Peyer's patch (tissue), 4 donors: ENCODE data around the gene ARRDC5.

DNA sequence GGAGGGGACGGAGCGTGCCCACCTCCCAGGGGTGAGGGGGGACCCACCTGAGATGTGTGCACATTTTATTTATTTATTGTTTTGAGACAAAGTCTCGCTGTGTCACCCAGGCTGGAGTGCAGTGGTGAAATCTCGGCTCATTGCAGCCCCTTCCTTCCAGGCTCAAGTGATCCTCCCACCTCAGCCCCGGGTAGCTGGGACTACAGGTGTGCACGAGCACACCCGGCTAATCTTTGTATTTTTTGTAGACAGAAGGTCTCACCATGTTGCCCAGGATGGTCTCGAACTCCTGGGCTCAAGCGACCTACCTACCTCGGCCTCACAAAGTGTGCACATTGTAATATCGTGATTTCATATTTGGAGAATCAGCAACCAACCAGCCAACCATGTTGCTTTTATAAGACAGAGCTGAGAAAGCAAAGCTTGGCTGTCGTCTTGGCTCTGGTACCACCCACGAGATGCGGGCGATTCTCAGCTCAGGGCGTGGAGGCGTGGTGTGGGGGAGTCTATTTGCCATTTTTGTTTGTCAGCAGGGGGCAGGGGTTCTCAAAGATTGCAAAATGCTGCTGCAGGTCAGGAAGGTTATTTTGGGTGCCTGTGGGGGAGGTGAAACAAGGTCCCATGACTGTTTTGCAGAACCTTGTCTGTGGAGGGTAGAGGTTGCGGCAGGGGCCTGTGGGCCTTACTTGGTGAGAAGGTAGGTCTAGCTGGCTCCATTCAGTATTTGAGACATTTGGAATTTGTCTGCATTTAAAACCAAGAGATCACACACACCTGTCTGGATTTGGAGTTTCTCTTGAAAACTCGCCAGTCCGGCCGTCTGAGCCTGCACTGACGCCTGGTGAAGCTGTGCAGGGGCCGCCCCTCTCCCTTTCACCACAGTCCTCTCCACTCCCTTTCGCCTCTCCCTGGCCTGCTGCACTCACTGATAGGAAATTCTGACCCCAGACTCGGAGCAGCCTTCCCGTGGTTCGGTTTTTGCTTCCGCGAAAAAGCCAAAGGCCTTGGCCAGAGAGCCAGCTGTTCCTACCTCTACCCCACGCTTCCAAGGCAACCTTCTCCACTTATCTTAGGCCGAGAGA, 15.3 kb downstream of the TNFAIP8L1 start:
- PRO-cap = no peak
- RAMPAGE, long total RNA, 4 experiments = no peak in any of the 4 experiments

GRCh38 chr19:4676724-4677465, 6.8 kb upstream of the MYDGF start:
- PRO-cap = no peak
- RAMPAGE, long total RNA, 4 experiments = no peak in any of the 4 experiments

- PRO-cap = no peak
- RAMPAGE, long total RNA, 4 experiments = no peak in any of the 4 experiments
Measured at GRCh38 chr19:4877756-4878860, 10.6 kb upstream of the PLIN3 start.

GRCh38 chr19:4890956-4891467, 11.7 kb downstream of the ARRDC5 start:
- PRO-cap = no peak
- RAMPAGE, long total RNA, 4 experiments = no peak in any of the 4 experiments

- PRO-cap = no peak
- RAMPAGE, long total RNA, 4 experiments = no peak in any of the 4 experiments
Measured at GRCh38 chr19:4902770-4903041, at the start of gene ARRDC5. Gene ARRDC5 (minus strand): TSS chr19:4902896.

- PRO-cap = no peak
- RAMPAGE, long total RNA, 4 experiments = no peak in any of the 4 experiments
Measured at GRCh38 chr19:5005750-5006358, 36.9 kb downstream of the KDM4B start.

GRCh38 chr19:5046477-5047071, 77.7 kb downstream of the KDM4B start:
- PRO-cap = no peak
- RAMPAGE, long total RNA, 4 experiments = no peak in any of the 4 experiments

DNA sequence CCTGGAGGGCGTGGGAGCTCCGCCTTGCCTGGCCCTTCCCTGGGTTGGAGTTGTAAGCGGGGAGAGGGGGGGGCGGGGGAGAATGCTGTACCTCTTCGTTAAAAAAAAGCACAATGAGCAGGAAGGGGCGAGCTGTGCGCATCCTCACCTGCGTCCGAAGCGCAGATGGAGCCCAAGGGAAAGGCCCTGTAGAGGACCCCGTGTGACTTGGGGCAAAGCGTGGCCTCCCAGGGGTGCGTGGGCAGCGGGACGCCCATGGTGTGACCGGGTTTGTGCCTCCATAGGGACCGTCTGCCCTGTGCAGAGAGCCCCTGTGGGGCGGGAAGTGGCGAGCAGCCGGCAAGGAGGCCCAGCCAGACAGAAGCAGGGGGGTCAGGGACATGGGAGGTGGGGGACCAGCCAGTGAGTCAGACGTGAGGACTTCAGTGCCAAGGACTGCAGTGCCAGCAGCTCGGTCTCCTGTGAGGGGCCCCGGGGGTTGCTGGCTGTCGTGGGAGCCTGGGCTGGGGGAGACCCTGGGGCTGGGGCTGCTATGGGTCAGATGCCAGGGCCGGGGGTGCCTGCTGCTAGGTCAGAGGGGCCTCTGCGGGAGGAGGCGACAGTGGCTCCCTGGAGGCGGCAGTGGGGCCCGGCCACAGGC, 79.7 kb downstream of the KDM4B start:
- PRO-cap = no peak
- RAMPAGE, long total RNA, 4 experiments = no peak in any of the 4 experiments

DNA sequence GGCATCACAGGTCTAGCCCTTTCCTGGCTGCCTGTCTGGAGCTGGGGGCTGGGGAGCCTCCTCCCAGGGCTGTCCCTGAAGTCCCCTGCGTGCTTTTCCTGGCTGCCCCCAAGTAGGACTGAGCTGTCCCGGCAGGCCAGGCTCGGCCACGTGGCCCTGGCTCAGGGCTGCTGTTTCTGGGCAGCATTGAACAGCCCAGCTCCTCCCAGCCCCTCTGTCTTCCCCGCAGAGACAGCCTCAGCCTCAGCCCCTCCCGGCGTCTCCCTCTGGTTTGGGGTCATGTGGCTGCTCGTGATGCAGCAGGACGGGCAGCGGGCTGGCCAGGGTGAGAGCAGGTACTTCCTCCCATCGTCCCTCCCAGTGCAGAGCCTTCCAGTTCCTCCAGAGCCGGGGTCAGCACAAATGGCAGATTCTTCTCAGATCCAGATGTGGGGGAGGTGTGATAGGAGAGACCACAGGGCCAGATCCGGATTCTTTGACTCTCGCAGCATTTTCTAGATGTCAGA, 114.6 kb downstream of the KDM4B start:
- PRO-cap = no peak
- RAMPAGE, long total RNA, 4 experiments = no peak in any of the 4 experiments

DNA sequence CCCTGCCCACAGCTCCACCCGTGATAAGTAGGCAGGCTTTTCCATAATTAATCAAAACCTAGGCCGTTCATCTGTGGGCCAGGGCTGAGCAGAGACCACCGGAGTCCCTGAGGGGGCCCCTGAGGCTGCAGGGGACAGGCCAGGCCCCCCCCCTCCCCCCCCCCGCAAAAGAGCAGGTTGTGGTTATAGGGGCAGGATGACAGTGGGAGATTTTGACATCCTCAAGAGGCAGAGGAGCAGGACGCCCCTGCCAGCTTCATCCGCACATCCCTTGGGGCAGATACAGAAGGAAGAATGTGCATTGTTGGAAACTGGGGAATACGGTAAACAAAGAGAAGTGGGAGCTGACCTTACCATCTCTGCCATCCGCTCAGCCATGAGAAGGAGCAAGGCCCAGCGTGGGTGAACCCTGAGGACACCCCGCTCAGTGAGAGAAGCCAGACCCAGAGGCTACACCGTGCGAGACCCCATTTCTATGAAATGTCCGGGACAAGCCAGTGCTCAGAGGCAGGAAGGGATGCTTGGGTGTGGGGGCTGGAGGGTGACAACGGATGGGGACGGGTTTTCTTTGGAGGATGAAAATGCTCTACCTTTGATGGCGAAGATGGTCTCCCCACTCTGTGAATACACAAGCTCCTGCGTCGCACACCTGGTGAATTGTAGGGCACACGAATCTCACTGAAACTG, 119.7 kb downstream of the KDM4B start:
- PRO-cap = no peak
- RAMPAGE, long total RNA, 4 experiments = no peak in any of the 4 experiments

- PRO-cap = bidirectional peak, plus-strand start at chr19:5131185, minus-strand start at chr19:5131067
- RAMPAGE, long total RNA, 4 experiments = no peak in any of the 4 experiments
Measured at GRCh38 chr19:5130992-5131373, 162.1 kb downstream of the KDM4B start.

GRCh38 chr19:5143297-5143962, 174.5 kb downstream of the KDM4B start:
- PRO-cap = no peak
- RAMPAGE, long total RNA, 4 experiments = no peak in any of the 4 experiments

DNA sequence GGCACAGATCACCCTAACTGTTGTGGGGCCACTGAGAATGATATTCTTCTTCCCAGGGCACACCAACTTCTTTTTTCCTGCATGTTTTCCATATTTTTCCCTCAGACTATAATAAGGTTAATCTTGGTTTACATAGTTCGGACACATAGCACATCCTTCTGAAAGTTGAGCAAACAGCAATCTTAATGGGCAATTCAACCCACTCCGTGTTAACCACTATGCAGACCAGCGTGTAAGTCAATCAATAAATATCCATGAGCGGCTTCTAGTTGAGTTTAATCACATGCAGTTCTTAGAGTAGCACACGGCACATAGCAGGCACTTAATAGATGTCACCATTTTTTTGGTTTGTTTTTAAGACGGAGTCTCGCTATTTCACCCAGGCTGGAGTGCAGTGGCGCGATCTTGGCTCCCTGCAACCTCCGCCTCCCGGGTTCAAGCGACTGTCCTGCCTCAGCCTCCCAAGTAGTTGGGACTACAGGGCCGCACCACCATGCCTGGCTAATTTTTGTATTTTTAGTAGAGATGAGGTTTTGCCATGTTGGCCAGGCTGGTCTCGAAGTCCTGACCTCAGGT, 11.9 kb upstream of the PTPRS start:
- PRO-cap = no peak
- RAMPAGE, long total RNA, 4 experiments = no peak in any of the 4 experiments

DNA sequence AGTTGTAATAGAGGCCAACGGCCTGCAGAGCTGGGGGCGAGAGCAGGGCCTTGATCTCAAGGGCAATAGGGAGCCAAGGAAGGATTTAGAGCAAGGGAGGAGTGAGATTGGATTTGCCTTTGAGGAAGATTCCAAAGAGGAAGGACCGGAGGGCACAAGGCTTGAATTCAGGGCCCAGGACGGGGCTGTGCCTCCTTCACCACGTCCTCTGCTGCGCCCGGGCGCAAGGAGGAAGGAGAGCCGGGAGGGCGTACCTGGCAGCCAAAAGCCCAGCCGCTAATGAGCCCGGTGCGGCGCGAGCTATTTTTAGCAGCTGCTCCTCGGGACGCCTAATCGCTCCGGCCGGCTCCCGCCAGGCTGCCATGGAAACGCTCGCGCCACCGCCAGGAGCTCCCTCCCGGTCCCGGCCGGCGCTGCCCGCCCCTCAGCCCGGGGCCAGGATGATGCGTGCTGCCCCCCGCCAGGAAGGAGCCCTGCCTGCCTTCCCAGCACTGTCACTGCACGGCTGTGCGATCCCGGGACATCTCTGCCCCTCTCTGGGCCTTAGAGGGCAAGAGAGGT, 81.2 kb downstream of the ZNRF4 start:
- PRO-cap = no peak
- RAMPAGE, long total RNA, 4 experiments = no peak in any of the 4 experiments

DNA sequence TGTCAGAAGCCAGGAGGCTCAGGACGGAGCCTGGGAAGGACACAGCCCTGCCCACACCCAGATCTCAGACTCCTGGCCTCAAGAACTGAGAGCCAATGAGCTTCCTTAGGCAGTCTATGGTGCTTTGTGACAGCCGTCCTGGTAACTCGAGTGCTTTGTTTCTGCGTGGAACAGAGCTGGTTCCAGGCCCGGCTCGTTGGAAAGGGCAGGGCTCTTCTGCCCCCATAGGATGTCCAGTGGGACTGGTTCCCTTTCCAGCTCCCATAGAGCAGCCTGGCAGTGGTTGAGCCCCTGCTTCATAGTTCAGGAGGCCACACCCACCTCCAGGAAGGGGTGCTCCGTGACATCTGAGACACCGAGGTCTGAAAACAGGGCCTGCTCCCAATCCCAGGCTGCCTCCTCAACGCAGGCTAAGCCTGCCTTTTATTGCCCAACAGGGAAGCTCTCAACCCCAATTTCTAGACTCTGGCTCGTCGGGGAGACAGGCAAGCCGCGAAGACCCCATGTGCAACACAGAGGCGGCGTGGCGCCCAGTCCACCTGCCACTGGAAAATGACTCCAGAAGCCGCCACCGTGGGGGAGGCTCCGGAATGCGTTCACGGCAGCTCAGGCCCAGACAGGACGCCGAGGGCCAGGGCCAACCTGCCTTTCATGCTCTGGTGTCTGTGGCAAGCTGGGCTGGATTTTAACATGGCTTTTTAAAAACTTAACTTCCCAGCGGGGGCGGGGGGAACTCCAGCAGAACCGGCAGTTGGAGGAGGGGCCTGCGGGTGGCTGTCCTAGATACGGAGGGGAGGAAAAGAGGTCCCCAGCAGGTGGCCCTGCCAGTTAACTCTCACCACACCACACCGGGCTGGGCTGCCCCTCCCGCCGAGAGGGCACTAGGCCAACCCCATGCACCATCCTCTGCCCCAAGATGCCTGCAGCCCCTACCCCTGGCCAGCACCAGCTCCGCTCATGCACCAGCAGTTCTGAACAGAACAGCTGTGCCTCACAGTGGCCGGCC, 37.0 kb downstream of the SAFB2 start:
- PRO-cap = no peak
- RAMPAGE, long total RNA, 4 experiments = no peak in any of the 4 experiments

- PRO-cap = no peak
- RAMPAGE, long total RNA, 4 experiments = no peak in any of the 4 experiments
Measured at GRCh38 chr19:5610419-5610618, 12.3 kb downstream of the SAFB2 start.

DNA sequence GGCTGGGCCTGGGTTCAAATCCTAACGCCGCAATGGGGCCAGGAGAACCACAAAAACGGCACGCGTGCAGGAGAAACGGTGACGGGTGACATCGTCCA, 530 bp downstream of the SAFB start:
- PRO-cap = no peak
- RAMPAGE, long total RNA, 4 experiments = no peak in any of the 4 experiments

- PRO-cap = no peak
- RAMPAGE, long total RNA, 4 experiments = no peak in any of the 4 experiments
Measured at GRCh38 chr19:5695629-5695936, 5.5 kb downstream of the RPL36 start.

DNA sequence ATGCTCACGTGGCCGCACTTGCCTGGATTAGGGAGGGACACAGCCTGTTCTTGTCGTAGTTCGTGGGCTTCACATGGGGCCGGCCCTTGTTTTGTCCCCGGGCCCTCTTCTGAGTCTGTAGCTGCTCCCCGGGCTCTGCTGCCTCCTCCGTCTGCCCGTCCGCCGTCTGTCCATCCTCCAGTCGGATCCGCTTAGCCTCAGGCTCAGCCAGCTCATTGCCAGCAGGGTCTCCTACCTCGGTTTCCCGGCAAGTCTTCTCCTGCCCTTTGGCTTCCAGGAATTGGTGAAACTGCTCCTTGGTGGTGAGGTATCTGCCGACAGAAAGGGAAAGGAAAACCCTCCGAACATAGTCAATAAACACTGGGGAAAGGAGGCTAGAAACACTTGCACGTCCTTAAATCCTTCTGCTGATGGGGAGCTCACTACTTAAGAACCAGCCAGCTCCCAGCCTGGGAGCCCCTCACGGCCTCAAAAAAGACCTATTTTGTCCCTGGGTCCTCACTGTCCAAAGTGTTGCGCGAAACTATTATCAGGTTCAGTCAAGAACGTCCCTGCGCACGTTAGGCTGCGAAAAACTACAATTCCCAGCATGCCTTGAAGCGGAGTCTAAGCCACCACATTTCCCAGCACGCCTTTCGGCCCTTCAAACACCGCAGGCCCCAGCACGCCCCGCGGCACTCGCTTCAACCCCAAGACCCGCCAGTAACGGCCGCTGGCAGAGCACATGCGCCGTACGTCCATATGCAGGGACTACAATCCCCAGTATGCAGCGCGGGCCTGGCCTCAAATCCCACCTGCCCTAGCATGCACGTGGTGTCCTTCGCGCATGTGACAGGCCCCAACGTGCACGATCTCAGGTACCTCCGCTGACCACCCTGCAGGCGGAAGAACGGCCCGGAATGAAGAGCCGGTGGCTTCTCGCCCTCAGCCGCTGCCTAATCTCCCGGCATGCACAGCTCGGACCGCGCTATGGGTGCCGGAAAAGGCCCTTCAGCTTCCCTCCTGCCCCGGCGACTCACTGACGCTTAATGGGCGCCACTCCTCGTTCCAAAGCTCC, 610 bp downstream of the DUS3L start:
- PRO-cap = unidirectional peak, plus-strand start at position 677 of the sequence; unidirectional peak, plus-strand start at position 887 of the sequence
- RAMPAGE, long total RNA, 4 experiments = start-site peak on the minus strand in 1 of 4 experiments, centred at position 323 of the sequence, 17 reads per replicate

DNA sequence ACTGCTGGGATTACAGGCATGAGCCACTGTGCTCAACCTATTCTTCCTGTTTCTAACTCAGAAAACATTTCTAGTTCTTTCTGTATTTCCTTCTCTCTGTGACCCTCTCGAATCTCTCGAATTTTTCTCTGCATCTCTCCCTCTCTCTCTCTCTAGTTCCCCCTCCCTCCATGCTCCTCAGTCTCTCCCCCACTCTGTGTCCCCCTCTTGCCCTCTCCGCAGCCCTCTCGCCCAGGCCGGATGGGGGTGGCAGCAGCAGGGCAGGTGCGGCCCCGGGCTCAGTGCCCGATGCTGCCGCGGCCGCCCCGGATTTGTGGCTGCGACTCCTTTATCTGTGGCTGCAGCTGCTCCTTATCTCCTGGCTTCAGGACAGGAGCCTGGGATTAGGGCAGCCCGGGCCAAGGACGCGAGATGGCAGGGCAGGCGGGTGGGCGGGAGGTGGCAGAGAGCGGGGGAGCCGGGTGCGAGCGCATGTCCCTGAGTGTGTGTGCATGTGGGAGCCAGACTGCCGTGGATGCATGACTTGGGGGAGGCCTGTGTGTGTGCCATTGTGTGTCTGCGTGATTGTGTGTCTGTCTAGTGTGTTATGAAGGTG, 5.7 kb upstream of the NRTN start:
- PRO-cap = no peak
- RAMPAGE, long total RNA, 4 experiments = no peak in any of the 4 experiments